ENCODE data around the genes TRDN and THEMIS.

GRCh38 chr6:123471811-123472357 lies 164.9 kb downstream of the TRDN start:
- PRO-cap = no peak
- RAMPAGE, long total RNA = no peak

GRCh38 chr6:123494147-123494595 lies 142.6 kb downstream of the TRDN start:
- PRO-cap = no peak
- RAMPAGE, long total RNA = no peak

GRCh38 chr6:123636739-123637327 lies at the start of gene TRDN:
TSS of gene TRDN (minus strand) at chr6:123636950.
- PRO-cap = no peak
- RAMPAGE, long total RNA = no peak

DNA sequence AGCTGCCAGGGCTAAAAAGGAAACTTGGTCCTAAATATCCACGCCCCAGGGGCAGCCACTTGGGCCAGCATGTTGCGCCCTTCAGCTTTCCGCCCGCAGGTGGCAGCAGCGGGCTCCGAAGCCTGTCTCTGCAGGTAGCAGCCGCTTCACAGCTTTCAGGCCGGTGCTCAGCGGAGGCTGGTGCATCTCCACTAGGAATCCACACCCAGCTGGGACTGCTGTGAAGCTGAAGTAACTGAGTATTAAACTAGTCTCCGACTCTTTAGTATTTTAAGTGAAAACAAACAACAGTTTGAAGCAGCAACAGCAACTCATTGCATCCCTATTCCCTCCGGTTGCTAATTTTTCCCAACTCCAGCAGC lies 1.0 kb upstream of the NKAIN2 start:
- PRO-cap = no peak
- RAMPAGE, long total RNA = no peak

DNA sequence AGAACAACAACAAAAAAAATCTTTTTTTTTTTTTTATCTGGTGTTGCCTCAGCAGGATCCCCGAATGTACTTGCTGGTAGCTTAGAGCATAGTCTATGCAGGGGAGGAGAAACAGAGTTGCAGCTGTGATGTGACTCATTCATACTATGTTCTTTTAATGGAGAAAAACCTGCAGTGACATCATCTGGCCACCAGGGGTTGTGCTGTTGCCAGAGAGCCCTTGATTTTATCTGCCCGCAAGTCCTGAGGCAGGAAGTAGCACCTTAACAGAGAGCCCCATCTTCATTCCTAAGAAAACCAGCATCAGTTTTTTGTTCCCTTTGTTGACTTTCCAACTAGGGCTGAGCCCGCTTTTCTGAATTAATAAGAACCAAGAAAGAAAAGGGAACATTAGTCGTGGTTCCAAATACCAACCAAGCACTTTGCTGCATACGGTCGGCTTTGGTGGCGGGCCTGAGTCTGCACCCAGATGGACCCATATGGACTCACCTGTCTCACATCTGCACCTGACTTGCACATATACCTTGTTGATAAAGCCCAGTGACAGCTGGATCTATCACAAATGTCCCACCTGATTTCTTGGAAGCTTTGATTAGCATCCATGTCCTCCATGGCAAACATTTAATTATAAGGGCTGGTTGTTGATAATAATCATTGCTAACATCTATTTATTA lies 38.9 kb downstream of the TPD52L1 start:
- PRO-cap = no peak
- RAMPAGE, long total RNA = no peak

- PRO-cap = no peak
- RAMPAGE, long total RNA = no peak
These were observed 55.0 kb upstream of the HDDC2 start for GRCh38 chr6:125356791-125357193.

- PRO-cap = no peak
- RAMPAGE, long total RNA = no peak
These were observed 42.3 kb upstream of the HEY2 start for GRCh38 chr6:125707188-125707522.

- PRO-cap = bidirectional peak, plus-strand start at chr6:125747029, minus-strand start at chr6:125746995
- RAMPAGE, long total RNA = no peak
These were observed 2.7 kb upstream of the HEY2 start for GRCh38 chr6:125746569-125747255.

- PRO-cap = bidirectional peak, plus-strand start at chr6:125749216, minus-strand start at chr6:125749227; bidirectional peak, plus-strand start at chr6:125749633, minus-strand start at chr6:125749395
- RAMPAGE, long total RNA = no peak
These were observed 535 bp upstream of the HEY2 start for GRCh38 chr6:125748615-125749578.

DNA sequence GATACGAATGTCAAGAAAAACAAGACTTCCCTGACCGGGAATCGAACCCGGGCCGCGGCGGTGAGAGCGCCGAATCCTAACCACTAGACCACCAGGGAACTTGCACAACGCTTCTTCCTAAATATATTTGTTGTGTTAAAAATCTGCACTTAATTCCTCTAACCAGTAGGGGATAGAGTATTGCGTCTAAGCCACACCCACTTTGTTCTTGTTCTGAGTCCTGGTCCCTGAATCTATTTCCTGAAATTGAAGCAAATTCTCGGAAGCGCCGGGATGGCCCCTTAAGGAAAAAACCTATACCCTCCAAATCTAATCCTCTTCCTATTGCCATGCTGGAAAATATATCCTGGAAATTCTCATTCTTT lies 10.6 kb upstream of the NCOA7 start:
- PRO-cap = bidirectional peak, plus-strand start at position 205 of the sequence, minus-strand start at position 102 of the sequence
- RAMPAGE, long total RNA = no peak

GRCh38 chr6:125818717-125818999 lies 27.9 kb downstream of the NCOA7 start:
- PRO-cap = no peak
- RAMPAGE, long total RNA = no peak

GRCh38 chr6:125977788-125979166 lies 8.1 kb upstream of the TRMT11 start:
- PRO-cap = no peak
- RAMPAGE, long total RNA = no peak

GRCh38 chr6:127120205-127121119 lies 2.0 kb downstream of the RSPO3 start:
- PRO-cap = bidirectional peak, plus-strand start at chr6:127120538, minus-strand start at chr6:127120302; bidirectional peak, plus-strand start at chr6:127120918, minus-strand start at chr6:127120784
- RAMPAGE, long total RNA = no peak

GRCh38 chr6:127121239-127121874 lies 2.9 kb downstream of the RSPO3 start:
- PRO-cap = unidirectional peak, minus-strand start at chr6:127121532
- RAMPAGE, long total RNA = no peak

- PRO-cap = no peak
- RAMPAGE, long total RNA = no peak
These were observed 1.0 kb downstream of the ECHDC1 start for GRCh38 chr6:127342217-127342940.

DNA sequence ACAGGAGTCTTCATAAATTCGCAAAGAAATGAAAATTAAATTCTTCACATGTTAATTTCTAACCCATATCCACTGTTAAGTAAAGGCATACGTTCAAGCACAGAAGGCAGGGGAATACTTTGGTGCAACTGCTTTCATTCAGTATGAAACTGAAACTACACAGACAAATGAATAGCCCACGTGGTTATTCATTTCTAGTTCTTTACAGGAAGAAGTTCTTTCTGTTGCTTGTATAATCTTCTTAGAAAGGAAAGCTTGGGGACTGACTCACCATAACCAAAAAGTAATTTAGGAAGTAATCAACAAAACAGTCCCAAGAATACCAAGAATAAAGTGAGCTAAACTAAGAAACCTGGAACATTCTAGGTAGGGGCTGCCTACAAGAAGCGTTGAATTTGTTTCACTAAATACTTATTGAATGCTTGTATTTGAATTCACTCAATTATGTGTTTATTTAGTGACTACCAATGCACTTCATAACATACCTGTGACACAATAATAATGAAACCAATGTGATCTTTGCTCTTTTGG lies 25.0 kb upstream of the KIAA0408 start:
- PRO-cap = no peak
- RAMPAGE, long total RNA = no peak

DNA sequence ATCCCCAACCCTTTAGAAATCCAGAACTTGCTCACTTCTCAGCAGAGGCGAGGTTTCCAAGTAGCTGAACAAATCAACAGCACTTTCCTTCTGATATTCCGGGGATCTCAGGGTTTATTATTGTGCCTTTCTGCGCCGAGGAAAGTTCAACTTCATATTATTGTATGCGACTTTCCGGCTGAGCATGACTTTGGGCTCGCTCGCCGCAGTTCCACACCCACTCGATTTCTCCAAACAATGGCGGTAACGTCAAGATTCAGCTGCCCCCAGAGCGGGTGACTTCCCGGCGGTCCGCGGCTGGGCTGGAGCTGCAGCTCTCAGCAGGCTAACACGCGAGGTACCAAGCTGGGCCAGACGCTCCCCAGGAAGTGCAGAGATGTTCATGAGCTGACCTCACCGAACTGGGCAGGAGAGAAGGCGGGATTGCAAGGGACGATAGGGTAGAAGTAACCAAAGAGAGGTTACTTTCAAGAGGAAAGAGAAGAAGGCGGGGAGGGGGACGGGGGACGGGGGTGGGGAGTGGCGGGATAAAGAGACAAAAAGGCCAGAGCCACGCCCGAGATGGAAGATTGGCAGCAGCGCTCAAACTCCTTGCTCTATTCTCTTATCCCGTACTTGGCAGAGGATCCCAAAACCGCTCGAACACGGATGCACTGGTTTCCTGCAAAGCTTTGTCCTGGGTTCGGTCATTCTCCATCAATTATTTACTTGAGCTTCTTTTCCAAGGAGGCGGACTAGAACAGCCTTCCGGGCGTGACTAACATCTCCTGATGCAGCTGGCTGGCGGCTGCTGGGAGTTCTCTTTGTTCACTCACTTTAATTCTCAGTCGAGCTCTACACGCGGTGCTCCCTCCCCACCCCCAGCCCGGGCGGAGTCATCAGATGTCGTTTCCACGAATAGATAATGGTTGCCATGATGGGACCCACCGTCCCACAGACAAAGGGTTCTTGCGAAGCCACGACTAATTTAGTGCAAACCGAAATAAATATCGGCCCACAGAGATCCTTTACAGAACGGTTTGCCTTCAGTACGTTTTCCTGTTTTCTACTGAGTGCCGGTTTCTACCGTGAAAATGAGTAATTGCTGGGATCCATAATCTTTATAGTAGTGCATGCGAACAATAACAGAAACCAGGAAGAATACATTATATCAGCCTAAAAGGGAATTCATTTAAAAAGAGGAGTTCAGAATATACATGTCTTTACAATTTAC lies 58.0 kb upstream of the C6orf58 start:
- PRO-cap = no peak
- RAMPAGE, long total RNA = no peak

DNA sequence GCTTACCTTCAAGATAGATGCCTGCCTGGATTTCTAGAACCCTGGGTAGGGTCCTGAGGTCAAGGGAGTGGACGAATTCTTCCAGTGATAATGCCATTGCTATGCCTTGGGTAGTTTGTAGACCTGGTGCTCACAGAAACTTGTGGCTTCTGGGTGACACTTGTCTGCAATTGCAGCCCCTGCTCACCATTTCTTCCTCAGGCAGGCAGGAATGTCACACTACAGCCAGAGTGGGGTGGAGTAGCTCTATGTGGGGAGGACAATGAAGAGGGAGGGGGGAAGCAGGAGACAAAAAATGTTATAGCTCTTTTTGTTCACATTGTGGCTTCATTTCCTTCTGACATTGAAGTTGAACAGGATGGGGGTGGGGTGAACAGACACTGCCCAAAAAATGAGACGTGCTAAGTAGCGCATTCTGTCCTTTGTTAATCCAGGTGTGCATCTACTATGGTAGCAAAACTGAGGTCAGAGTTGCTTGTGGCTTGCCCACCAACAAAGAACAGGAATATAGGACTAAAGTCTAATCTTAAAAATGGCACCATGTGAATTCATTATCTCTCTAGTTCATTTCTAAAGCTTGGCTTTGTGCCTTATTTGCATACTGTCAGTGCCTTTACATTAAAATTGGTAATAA lies at the start of gene THEMIS:
Gene THEMIS (minus strand): TSS at position 223 of the 634 bp plus-strand sequence.
- PRO-cap = no peak
- RAMPAGE, long total RNA = start-site peak on the minus strand centred at position 218 of the sequence, 11 bp wide, 133 reads

DNA sequence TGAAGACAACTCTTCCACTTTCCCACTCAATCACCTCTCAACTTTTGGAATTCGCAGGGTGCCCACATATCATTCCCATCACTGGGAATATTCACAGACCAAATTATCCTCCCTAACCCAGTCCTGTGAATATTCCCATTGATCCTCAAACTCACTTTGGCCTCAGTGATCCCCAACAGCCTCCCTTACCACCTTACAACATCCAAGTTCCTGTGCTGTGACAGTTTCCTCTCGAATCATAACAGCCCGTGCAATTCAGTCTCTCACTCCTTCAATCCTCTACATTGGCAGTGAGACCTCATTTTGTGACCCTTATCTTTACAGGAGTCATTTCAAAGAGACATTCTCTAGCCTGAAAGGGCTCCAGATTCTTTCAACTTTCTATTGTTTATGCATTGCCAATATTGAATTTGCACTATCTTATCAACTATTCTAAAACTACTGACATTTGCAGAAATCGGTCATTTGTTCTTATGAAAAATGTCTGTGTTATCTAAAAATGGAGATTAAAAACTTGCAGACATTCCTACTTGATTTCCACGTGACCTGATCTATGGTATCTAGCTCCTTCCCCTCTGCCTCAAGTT lies 297.9 kb downstream of the PTPRK start:
- PRO-cap = no peak
- RAMPAGE, long total RNA = start-site peak on the minus strand centred at position 314 of the sequence, 82 bp wide, 5 reads

- PRO-cap = no peak
- RAMPAGE, long total RNA = start-site peak on the minus strand at chr6:128472315-128472527, 9 reads
These were observed 47.9 kb downstream of the PTPRK start for GRCh38 chr6:128472218-128473188.

Data from vagina (tissue), 1 donor.